Mononuclear cell (primary cell): ENCODE data around the gene C17orf75.

GRCh38 chr17:32141657-32141967, 690 bp upstream of the RHOT1 start:
- RRBS, result no CpG with 5 or more reads among the region's 8 CpGs

DNA sequence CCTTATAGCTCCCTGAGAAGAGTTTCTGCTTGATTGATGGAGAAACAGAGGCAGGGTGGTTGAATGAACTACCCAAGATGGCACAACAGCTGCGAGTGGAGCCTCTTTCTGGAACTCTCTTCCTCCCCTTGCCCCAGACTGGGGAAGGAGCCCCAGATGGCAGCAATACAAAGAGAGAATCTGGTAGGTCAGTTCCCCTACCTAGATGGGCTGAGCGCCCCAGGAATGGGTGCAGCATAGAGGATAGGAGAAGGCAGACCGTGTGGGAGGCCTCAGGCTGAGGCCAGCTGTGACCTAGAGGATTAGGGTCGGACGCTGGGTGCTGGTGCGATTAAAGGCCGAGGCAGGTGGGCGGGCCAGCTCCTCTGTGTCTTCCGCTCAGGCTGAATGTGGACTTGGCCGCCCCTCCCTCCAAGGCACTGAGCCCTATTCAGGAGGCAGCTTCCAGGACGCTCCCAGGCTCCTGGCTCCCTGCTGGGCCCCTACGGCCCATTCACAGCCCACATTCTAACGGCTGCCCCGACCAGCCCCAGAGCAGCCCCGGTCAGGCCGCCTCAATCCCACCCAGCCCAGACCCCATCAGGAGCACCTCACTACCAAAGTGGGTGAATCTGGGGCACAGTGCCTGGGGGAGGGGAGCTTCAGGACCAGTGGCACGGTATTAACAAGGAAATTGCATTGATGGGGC, 14.2 kb downstream of the RHBDL3 start:
- RRBS, result no CpG with 5 or more reads among the region's 17 CpGs

DNA sequence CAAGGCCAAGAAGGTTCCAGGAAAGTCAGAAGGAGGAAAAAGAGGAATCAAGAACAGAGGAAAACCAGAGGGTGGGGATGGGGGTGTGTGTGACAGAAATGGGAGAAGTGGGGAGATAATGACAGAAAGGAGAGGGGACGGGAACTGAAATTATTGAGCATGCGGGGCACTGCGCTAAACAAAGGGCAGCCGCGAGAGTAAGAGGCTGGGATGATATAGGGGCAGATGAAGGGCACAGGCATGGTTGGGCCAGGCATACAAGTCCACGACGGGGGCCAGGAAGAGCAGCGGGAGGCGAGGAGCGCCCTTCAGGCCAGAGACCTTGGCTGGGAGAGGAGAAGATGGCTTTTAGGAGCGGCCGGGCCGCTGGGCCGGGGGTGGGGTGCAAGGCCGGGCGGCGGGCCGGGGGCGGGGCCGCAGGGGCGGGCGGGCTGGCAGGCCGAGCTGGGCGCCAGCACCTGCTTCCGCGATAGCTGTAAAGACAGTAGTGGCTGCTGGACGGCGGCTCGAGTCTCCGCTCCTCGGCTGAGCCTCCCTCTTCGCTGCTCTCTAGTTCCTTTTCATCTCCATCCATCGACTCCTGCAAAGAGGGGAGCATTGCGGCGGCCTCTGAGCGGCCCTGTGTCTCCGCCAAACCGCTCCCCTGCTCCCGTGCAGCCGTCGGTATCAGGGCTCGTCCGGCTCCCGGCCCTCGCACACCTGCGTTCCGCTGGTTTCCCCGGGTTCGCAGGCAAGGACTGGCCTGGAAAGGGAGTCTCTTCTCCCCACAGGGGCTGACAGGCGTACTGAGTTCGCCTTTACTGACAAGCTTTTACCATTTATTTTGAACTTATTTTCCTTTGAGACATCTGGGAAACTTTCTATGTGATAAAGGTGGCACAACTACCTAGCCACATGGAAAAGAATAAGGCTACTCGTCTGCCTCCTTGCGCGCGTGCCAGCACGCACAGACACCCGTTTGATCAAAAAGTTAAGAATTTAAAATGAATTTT, at the start of gene C17orf75:
Gene C17orf75 (minus strand): TSS at position 632 of the 992 bp plus-strand sequence.
- RRBS, result no CpG with 5 or more reads among the region's 57 CpGs

DNA sequence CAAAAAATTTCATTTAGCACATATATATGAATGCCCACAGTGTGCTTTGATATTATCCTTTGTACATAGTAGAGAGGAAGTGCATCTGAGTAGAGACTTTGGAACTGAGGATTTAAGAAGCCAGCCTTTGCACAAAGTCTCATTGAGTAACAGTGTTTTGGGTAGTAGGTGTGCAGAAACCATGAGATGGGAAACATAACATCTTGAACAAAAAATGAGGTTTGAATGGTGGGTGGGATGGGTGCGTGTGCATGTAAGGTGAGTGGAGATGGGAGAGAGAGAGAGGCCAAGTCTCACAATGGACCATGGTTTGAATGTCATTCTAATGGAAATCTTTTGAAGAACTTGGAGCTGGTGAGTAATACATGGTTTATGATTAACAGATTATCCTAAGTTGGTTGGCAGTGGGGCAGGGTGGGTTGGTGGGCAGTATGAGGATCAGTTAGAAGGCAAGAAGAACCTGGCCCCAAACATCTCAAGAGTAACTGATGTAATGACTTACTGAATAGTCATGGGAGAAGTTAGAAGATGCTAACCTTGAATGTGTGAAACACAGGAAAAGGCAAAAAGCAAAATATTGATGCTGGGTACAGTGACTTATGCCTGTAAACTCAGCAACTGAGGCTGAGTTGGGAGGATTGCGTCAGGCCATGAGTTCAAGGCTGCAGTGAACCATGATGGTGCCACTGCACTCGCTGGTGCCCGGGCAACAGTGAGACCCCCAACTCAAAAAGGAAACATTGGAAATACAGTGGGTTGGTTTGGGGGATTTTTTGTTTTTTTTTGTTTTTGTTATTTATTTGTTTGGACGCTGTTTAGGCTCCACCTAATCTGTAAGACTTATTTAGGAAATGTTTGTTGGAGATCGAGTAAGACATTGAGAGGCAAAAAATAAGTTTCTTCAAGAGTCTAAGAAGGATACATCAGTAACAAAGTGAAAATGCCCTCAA, 32.7 kb downstream of the ZNF207 start:
- RRBS, result no CpG with 5 or more reads among the region's 6 CpGs

DNA sequence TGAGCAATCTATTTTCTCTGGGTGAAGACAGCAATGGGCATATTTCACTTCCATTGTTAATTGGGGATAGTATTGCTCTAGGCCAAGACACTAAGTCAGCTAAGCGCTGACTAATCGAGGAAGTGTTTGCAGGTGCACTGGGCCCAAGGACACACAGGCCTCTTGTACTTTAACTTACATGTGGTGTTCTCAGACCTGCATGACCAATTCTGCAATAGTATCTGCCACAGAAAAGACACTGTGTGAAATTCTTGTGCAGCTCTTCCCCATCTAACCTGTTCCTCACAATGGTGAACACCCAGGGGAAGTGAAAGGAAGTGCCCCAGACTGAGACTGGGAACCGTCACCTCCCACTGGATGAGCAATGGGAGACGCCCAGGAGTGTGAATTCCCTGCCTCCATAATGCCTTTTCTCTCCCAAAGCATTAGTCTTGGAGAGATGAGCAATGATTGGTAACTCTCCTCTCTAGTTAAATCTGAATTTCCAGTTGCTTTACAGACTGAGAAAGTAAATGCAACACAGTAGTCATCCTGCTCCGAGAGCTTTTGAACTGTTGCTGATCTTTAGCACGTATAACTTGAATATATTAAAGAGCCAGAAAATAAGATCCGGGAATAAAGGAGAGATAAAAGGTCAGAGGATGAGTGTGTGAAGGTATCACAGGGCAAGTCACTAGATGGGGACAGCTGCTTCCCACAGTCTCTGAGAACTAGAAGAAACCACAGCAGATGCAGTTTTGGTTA, 82.6 kb downstream of the CDK5R1 start:
- RRBS, result no CpG with 5 or more reads among the region's 7 CpGs

GRCh38 chr17:32586375-32586764, 99.6 kb downstream of the CDK5R1 start:
- RRBS, result no CpG with 5 or more reads among the region's 1 CpG

- RRBS, result no CpG with 5 or more reads among the region's 11 CpGs
Measured at GRCh38 chr17:32780294-32781065, 96.4 kb downstream of the MYO1D start.

DNA sequence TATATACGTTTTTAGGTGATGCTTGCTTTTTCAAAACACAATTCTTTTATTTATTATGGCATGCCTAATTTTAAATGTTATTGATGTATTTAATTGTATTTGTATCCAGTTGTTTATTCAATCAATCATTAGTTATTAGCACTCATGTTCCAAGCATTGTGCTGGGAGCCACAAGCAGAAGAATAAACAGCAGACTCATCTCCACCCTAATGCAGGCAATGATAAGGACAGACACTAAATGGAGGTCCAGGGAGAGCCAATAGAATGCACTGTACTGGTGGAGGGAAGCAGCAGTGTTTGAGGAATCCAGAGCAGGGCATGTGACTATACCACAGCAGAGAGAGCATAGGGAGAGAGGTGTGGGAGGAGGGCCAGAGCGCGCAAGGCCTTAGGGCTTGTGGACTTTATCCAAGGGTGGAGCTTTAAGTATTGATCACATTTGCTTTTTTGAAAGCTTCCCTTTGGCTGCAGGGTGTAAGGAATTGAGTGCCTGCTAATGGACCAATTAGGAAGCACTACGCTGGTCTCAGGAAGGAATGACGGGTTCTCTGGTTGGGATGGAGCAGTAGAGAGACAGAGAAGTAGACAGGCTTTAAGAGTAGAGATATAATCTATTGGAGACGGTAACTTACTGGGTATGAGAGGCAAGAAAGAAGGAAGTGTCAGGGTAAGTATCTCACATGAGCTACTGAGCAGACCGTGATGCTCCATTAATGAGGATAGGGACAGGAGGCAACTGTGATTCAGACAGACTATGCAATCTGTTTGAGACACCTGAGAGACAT, 82.3 kb downstream of the MYO1D start:
- RRBS, result no CpG with 5 or more reads among the region's 7 CpGs

DNA sequence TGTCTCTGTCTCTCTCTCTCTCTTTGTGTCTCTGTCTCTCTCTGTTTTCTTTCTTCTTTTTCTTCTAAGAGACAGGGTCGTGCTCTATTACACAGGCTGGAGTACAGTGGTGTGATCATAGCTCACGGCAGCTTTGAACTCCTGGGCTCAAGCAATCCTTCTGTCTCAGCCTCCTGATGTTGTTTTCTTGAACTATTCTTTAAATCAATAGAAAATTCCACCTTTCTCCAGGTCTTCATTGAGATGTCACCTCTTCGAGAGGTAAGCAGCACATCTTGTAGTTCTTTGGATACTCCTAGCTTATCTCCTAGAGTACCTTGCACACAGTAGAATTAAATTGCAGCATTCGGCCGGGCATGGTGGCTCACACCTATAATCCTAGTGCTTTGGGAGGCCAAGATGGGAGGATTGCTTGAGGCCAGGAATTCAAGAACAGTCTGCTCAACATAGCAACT, 2.6 kb downstream of the MYO1D start:
- RRBS, result no CpG with 5 or more reads among the region's 5 CpGs

DNA sequence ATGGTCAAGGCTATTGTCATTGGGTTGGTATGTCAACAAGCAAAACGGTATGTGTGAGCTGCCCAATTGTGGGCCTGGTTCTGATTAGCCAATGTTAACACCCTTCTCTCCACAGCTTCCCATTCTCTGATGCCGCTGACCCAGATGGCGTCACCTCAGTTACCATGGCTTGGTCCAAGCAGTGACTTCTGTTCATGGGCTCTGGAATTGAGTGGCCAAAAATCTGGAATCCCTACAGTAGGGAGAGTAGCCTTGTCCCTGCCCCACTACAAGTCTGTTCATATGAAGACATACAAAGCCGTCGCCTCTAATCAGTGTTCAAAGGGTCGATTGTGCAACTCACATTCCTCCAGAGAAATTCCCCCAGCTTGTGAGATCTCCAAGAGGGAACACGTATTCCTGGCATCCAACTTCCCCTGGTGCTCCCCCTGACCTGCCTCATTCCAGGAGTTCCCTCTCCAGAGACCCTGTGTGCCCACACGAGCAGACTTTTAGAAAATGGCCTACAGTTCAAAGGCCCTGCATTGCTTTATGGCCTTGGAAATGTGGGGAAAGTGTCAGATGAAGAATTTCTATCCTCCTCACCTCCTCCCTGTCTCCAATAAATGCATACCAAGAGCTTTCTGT, 15.9 kb downstream of the TMEM98 start:
- RRBS, result no CpG with 5 or more reads among the region's 8 CpGs

- RRBS, result under 1% methylated on average over 10 of the region's 92 CpGs
Measured at GRCh38 chr17:33290873-33292052, 1.8 kb downstream of the ASIC2 start.

DNA sequence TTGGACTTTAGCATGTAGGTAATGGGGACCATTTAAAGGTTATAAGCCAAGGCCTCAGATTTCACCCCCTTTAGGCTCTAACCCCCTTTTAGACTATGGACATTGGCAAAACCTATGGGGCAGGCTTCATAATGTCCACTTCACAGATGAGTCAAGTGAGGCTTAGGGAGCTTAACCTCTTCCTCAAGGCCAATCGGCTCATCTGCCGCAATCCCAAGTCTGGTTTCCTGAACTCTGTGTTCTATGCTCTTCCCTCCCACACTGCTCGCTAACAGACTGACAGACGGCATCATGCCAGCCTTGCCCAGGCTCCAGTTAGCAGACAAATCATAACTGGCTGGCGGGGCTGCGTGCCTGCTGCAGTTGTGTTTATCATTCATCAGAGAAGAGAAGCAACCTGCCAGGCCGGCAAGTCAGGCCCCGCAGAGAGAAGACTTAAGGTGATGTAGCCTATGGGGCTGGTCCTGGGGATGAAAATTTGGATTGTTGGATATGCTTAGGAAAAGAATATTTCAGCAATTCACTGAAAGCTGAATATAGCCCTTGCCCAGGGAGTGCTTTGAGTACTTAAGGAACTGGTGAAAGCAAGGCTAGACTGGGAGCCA, 216.2 kb upstream of the ASIC2 start:
- RRBS, result no CpG with 5 or more reads among the region's 8 CpGs

GRCh38 chr17:34997506-34998019, 17.3 kb downstream of the LIG3 start:
- RRBS, result 73% methylated on average over 2 of the region's 8 CpGs

DNA sequence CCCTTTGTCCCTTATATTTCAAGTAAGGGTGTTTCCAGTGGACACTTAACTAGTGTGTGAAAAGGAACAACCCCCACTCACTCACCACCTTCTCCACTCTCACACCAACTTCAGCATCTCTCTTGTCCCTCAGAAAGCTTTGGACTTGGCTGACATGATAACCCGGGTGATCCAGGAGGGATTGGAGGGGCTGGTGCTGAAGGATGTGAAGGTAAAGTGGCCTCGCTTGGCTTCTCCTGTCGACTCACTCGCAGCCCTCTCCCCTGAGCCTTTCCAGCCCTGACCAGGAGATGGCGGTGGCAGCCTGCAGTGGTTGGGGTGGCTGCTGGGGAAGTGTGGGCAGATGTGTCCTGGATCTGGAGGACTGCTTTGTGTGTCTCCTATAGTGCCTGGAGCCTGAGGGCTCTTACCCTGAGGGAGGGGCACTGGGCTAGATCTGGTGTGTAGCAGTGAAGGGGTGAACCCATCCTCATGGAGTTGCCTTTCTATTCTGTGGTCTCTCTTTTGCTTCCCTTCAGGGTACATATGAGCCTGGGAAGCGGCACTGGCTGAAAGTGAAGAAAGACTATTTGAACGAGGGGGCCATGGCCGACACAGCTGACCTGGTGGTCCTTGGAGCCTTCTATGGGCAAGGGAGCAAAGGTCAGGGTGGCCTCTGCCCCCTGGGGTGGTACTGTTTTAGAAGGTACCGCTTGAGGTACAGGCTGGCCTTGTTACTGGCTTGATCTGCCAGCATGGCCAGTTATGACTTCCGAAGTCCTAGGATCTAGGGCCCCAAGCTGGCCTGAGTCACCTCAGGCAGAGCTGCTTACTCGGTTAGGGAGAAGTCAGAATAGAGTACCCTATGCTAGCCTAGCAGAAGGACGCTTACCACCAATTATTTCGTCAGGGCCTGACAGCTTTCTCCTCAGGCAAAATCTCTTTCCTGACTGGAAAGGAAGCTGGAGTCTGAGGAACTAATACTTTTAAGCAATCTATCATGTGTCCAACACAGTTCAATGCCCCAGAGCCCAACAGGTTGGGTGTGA, 18.1 kb downstream of the LIG3 start:
- RRBS, result no CpG with 5 or more reads among the region's 13 CpGs

DNA sequence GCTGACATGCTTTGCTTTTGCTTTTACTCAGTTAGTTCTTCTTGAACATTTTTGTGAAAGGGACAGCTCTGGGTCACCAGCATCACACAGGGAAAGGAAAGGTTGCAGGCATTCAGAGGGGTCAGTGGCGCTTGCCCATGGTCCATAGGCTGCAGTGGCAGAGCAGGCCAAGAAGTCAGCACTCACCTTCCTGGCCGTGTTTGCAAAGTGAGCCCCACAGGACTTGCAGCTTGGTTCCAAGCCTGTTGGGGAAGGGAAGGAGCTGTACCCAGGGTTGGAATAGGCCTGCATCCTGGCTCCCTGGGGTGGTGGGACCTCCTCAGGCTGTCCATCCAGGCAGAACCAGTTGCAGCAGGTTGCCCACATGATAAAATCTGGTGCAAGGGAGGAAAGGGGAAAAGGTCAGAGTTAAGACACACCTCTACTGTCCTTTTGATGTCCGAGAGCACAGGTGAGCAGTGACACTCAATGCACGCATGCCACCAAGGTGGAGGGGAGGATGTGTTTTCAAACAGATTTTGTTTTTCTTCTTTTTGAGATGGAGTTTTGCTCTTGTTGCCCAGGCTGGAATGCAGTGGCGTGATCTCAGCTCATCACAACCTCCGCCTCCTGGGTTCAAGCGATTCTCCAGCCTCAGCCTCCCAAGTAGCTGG, 37.2 kb downstream of the RFFL start:
- RRBS, result no CpG with 5 or more reads among the region's 7 CpGs

- RRBS, result 1% methylated on average over 4 of the region's 47 CpGs
Measured at GRCh38 chr17:35460205-35461032, 11.9 kb upstream of the SLFN13 start.

- RRBS, result no CpG with 5 or more reads among the region's 22 CpGs
Measured at GRCh38 chr17:35732116-35732679, 759 bp downstream of the RASL10B start.

GRCh38 chr17:35773681-35774331, 13.1 kb downstream of the C17orf50 start:
- RRBS, result no CpG with 5 or more reads among the region's 7 CpGs

DNA sequence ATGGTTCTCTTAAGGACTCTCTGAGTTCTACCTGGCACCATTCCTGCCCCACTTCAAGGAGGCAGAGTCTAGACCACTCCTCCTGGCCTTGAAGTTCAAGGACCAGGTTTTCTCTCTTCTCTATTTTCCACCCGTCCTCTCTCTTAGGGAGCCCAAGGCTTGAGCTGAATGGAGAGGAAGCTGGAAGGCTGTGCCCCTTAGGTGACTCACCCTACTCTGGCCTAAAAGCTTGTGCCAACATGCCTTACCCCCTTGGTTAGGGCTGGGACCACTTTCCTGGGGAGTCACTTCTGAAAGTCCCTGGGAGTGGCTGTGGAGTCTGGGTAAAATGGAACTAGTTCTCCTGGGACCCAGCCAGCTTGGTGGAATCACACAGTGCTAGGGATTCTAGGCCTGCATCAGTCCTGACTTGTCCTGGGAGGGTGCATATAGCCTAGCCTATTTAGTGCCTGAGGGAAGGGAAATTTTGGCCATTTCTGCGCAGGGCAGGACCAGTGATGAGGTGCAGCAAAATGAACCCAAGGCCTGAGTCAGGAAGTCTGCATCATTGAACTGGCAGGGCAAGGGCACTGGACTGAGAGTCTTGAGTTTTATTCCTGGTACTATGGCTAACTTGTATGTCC, 10.6 kb downstream of the MMP28 start:
- RRBS, result no CpG with 5 or more reads among the region's 2 CpGs

DNA sequence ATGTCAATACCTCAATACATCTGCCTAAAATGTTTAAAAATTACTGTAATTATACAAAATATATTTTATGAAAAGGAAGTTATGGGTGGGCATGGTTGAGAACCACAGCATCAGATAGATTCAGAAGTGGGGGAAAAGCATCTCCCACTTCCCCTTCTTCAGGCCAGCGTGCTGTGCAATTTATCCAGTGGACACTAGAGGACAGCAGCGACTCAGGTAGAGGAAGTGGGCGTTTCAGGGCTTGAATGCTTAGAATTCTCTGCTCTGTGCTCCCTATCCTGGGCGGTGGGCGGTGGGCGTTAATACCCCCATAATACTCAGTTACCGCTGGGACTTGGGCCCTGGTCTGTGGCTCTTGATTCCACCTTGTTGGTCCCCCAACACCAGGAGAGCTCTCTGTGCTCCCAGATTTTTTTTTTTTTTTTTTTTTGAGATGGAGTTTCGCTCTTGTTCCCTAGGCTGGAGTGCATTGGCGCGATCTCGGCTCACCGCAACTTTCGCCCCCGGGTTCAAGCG, 3.6 kb upstream of the LYZL6 start:
- RRBS, result no CpG with 5 or more reads among the region's 15 CpGs